NCI-H460 (cell line): Measurements from ENCODE around the genes RPS6KB1 and BCAS3.

RAMPAGE:
- cytosol, long total RNA: no peak
- long total RNA: no peak
- nucleus, long total RNA: no peak
These were observed 39.8 kb downstream of the YPEL2 start for GRCh38 chr17:59370839-59372077.

GRCh38 chr17:59399155-59399638, 67.7 kb downstream of the YPEL2 start:
RAMPAGE:
- cytosol, long total RNA: no peak
- long total RNA: no peak
- nucleus, long total RNA: no peak

DNA sequence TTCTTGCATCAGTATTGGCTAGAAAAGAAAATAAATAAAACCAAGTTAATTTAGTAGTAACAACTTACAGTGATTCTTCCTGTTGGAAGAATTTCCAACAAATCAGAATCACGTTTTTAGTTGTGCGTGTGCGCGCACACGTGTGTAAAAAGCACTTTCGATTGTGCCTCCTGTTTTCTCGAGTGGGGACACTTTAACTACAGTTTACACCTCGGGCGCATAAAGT, 69.1 kb downstream of the YPEL2 start:
RAMPAGE:
- cytosol, long total RNA: no peak
- long total RNA: no peak
- nucleus, long total RNA: no peak

DNA sequence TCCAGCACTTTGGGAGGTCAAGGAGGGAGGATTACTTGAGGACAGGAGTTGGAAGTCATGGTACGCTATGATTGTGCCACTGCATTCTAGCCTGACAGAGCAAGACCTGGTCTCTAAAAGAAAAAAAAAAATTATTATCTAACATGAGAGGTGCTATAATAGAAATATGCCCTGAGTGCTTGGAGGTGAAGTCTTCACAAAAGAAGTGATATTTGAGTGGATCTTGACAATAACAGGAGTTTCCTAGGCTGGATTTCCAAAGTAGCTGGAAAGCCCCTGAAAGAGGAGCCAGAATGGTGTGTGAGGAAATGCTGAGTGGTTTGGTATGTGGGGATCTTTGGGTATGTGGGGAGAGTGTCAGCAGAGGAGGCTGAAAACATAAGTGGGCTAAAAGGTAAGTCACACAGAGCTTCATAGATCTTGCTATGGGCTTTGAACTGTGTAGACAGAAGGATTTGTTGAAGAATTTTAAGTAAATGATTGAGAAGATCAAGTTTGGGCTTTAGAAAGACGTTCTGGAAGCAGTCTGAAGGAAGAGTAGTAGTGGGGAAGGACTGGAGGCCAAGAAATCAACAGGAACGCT, 100.1 kb downstream of the YPEL2 start:
RAMPAGE:
- cytosol, long total RNA: no peak
- long total RNA: no peak
- nucleus, long total RNA: no peak

DNA sequence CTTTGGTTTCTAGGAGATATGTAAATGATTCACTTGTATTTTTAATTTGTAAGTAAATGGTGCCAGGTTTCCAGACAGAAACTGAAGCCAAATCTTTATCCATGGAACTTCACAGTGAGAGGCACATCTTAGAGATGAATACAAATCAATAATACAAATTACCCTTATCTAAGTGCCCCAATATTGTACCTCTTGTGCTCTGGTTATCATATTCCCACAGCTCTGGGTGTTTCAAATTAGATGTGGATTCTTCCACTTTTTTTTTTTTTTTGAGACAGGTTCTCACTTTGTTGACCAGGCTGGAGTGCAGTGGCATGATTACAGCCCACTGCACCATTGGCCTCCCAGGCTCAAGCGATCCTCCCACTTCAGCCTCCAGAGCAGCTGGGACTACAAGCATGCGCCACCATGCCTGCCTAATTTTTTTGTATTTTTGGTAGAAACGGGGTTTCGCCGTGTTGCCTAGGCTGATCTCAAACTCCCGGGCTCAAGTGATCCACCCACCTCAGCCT, 38.0 kb upstream of the DHX40 start:
RAMPAGE:
- cytosol, long total RNA: no peak
- long total RNA: no peak
- nucleus, long total RNA: no peak

DNA sequence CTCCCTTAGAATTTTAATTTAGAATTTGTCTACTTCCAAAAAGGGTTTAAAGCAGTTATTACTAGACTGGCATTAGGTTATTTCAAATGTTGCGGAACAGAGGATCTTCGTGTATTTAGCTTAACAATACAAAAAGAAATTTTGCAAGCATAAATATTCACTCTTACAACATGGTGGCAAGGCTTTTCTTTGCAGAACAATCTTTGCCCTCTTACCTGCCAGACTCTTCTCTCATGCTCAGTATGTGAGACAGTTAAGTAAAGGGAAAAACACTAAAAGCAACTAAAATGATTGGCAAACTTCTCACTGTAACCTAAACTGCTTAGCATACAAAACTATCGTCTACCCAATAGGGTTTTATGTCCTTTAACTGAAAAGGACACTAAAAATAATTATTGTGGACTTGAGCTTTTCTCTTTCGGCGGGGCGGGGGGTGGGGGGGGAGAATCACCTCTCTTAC, 1.6 kb upstream of the CLTC start:
RAMPAGE:
- cytosol, long total RNA: no peak
- long total RNA: no peak
- nucleus, long total RNA: no peak

GRCh38 chr17:59619009-59619381, 700 bp upstream of the CLTC start:
RAMPAGE:
- cytosol, long total RNA: no peak
- long total RNA: no peak
- nucleus, long total RNA: no peak

DNA sequence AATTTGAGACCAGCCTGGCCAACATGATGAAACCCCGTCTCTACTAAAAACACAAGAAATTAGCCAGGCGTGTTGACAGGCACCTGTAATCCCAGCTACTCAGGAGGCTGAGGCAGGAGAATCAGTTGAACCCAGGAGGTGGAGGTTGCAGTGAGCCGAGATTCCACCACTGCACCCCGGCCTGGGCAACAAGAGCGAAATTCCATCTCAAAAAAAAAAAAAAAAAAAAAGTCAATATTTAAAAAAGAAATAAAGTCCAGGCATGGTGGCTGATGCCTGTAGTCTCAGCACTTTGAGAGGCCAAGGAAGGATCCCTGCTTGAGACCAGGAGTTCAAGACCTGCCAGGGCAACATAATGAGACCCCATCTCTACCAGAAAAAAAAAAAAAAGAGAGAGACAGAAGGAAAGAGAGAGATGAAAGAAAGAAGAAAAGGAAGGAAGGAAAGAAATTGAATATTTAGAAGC, 36.8 kb downstream of the VMP1 start:
RAMPAGE:
- cytosol, long total RNA: no peak
- long total RNA: no peak
- nucleus, long total RNA: no peak

GRCh38 chr17:59761643-59762175, 54.3 kb downstream of the VMP1 start:
RAMPAGE:
- cytosol, long total RNA: no peak
- long total RNA: no peak
- nucleus, long total RNA: no peak

DNA sequence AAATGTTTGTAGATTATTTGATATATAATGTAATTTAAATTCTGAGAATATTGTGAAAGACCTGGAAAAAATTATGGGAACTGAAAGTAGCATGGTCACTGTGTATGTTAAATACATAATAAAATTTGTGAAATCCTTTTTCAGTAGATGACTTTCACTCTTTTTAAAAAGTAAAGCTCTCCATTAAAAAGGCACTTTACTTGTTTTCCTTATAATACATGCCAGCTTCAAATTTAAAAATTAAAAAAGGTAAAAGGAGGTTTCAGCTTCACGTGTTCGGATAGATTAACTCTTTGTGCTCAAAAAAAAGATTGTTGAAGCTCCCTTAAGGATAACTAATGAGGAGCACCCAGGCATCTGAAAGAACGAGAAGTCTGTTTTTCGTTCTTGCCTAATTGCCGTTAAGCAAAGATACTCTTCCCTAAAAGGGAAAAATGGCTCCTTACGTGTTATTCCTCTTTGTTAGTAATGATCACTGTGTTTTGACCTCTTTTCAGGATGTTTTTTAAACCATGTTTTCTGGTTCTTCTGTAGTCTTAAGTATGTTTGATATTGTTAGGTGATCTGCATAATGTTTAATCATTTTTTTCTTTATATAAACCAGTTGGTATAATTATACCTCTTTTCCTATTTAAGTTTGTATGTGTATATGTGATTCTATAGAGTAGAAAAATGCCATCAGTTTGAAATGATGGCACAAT, 87.7 kb downstream of the TUBD1 start:
RAMPAGE:
- cytosol, long total RNA: no peak
- long total RNA: no peak
- nucleus, long total RNA: no peak

DNA sequence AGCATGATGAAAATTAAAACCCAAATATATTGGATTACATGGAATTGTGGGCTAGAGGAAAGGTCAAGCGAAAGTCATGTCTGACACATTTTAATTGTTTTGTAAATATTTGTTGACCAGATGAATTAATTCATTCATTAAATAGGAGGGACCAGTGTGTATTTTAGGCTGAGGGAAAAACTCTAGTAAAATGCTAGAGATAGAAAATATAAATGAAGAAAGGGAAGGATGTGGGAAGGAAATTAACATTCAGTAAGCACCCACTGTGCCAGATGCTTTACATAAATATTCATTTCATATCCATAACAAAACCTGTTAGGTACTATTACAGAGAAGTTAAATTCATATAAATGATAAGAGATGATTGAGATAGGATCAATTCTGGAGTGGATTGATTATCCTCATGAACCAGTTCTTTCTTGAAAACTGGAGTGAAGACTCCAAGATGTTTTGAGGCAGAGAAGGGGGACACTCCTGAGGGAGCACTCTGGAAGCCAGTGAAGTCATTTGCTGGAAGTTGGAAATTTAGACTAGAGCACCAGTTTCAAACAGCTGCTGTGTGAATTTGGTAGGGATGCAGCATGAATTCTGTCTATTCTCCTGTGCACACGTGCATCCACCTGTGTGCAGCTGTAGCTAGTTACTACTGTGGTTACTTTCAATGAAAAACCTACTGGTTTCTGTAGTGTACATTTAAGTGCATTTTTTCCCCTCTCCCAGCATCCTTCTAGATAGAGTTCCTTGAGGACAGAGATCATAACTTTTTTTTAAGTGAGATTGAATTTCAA, 66.2 kb downstream of the TUBD1 start:
RAMPAGE:
- cytosol, long total RNA: no peak
- long total RNA: no peak
- nucleus, long total RNA: no peak

DNA sequence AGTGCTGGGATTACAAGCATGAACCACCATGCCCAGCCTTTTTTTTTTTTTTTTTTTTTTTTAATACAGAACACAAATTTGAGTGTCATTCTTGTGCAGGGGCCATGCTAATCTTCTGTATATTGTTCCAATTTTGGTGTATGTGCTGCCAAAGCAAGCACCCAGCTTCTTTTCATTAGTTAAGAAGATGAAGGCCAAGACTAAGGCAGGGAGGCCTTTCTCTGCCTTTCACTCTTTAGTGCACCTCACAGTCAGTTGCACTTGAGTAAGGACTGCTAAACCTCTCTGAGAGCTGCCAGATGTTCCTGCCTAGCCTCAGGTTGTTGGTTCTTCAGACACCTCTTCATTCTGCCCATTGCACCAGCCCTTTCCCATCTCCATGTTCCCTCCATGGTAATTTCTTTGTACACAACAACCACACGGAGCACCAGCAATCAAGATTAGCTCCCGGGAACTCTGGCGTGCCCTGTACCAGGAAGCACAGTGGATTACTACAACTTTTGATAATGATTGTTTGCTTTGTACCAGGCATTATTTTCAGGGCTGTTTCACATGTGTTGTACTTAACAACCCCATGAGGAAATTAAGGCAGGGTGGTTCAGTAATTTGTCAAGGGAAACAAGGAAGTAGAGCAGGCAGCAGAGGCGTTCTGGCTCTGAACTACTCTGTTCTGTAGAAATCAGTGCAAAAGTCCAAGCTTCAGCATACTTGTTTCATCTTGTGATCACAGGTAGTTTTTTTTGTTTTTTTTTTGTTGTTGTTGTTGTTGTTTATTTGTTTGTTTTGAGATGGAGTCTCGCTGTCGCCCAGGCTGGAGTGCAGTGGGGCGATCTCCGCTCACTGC, 45.1 kb downstream of the TUBD1 start:
RAMPAGE:
- cytosol, long total RNA: no peak
- long total RNA: no peak
- nucleus, long total RNA: no peak

DNA sequence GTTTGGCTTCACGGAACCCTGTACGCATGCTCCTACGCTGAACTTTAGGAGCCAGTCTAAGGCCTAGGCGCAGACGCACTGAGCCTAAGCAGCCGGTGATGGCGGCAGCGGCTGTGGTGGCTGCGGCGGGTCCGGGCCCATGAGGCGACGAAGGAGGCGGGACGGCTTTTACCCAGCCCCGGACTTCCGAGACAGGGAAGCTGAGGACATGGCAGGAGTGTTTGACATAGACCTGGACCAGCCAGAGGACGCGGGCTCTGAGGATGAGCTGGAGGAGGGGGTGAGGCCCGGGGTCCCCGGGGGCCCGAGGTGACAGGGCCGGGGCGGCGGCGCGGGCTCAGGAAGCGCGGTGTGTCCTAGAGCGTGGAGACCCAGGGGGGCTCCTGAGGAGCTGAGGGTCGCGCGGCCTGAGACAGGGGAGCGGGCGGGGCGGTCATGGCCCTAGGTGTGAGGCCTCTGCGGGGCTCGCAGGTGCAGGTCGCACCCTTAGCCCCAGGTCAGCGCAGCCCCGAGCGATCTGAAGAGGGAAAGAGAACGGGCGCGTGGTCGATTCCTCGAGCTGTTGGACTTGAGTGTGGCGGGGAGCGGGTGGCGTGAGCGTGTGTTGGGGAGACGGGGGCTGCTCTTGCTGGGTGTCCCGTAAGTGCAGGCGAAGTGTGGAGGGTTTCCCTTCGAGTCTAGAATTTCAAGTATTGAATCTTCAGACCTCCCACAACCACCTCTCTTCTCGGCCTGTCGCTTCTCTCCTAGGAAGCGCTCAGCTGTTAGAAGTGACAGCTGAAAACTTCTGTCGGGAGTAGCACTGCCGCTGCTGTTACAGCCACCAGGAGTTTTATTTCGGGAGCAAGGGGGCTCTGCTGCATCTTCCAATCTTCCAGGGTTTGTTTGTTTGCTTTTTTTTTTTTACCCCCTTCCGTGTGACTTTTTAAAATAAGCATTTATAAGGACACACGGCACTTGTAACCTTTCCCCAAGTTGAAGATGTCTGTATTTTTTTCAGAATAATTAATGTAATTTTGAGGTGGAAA, at the start of gene RPS6KB1:
Gene RPS6KB1, plus strand, starts transcription at position 76 of the 1,028 bp plus-strand sequence.
RAMPAGE:
- cytosol, long total RNA: start-site peak on the plus strand centred at position 79 of the sequence, 26 bp wide, 665 and 451 reads in 2 replicates
- long total RNA: start-site peak on the plus strand centred at position 86 of the sequence, 20 bp wide, 183 and 174 reads in 2 replicates
- nucleus, long total RNA: start-site peak on the plus strand centred at position 88 of the sequence, 15 bp wide, 184 and 97 reads in 2 replicates

DNA sequence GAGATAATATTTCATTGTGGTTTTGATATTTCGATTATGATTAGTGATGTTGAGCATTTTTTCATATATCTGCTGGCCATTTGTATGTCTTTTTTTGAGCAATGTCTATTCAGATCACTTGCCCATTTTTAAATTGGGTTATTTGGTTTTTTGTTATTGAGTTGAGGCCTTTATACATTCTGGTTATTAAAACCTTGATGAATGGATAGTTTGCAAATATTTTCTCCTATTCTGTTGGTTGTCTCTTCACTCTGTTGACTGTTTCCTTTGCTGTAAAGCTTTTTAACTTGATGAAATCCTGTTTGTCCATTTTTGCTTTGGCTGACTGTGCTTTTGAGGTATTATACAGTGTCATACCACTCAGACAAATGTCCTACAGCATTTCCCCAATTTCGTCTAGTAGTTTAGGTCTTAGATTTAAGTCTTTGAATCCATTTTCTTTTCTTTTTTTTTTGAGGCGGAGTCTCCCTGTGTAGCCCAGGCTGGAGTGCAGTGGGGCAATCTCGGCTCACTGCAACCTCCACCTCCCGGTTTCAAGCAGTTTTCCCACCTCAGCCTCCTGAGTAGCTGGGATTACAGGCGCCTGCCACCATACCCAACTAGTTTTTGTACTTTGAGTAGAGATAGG, 97.1 kb downstream of the CA4 start:
RAMPAGE:
- cytosol, long total RNA: no peak
- long total RNA: no peak
- nucleus, long total RNA: no peak

GRCh38 chr17:60392798-60392977, 755 bp upstream of the USP32 start:
RAMPAGE:
- cytosol, long total RNA: no peak
- long total RNA: no peak
- nucleus, long total RNA: no peak

RAMPAGE:
- cytosol, long total RNA: no peak
- long total RNA: no peak
- nucleus, long total RNA: no peak
These were observed 825 bp upstream of the CHCT1 start for GRCh38 chr17:60421096-60422231.

GRCh38 chr17:60677130-60678444, at the start of gene BCAS3:
Gene BCAS3 (plus strand): TSS chr17:60677851.
RAMPAGE:
- cytosol, long total RNA: no peak
- long total RNA: start-site peak on the plus strand at chr17:60677805-60677902, 19 and 35 reads in 2 replicates
- nucleus, long total RNA: start-site peak on the plus strand at chr17:60677841-60677895, 42 and 41 reads in 2 replicates

DNA sequence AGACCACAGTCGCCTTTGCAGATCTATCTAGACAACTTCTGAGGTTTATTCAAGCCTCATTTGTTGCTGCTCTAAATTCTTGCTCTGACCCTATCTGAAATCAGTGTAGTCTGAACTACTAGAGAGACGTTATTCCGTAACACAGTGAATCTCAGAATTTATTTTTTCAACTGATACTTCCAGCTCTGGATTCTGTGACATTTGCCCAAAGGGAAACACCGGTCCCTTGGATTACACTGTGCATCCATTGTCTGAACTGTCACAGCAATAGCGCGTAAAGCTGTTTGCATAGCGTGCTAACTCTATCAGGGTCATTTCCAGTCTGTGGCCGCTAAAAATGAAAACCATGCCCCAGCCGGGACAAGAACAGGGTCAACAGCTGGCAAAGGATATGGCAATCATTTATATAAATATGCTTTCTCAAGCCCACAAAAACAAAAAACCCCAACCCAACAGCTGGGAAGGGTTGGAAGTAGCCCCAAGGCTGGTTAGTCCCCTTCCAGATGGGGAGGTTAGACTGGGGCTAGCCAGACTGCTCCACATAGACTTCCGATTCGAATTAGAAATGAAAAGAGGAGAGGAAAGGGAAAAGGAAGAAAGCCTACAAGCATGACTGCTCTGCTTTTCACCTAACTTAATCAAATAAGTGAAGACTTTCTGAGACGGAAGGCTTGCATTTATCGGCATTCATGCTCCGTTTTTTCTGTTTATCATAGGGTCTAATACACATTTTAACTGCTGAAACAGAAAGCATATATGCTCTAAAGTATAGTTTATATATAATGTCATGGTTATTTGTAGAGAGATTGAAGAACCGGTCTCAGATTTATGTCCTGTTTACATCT, 203.4 kb upstream of the TBX2 start:
RAMPAGE:
- cytosol, long total RNA: no peak
- long total RNA: no peak
- nucleus, long total RNA: no peak

RAMPAGE:
- cytosol, long total RNA: no peak
- long total RNA: no peak
- nucleus, long total RNA: no peak
These were observed 181.2 kb upstream of the TBX2 start for GRCh38 chr17:61218337-61218864.

DNA sequence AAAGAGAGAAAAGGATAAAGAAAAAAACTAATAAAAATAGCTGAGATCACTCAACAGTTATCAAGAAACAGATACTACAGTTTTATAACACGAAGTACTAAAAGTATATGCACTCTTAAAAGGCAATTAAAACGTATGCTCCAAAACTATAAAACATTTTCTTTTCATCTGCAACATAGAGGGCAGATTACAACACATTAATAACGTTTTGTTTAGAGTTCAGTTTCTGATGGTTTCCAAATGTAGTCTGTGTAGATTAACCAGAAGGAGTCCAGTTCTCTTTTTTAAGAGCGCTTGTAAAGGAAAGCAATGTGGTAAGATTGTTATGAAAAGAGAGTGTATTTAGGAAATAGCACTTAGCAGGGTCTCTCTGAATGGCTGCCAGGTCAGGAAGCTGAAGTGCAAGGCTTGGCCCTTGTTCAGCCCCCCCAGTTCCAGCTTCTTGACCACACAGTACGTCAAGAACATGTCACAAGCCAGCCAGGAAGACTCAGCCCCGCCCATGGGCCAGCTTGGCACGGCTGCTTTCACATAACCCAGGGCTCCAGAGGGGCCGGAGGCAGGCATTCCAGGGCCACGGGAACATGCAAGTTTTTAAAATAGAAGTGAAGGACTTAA, 147.6 kb upstream of the TBX2 start:
RAMPAGE:
- cytosol, long total RNA: no peak
- long total RNA: no peak
- nucleus, long total RNA: no peak